ENCODE measurements around the genes SUPV3L1, HKDC1 and PPA1.

DNA sequence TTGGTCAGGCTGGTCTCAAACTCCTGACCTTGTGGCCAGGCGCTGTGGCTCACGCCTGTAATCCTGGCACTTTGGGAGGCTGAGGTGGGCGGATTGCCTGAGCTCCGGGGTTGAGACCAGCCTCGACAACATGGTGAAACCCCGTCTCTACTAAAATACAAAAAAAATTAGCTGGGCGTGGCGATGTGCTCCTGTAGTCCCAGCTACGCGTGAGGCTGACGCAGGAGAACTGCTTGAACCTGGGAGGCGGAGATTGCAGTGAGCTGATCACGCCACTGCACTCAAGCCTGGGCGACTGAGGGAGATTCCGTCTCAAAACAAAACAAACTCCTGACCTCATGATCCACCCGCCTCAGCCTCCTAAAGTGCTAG, 5.2 kb upstream of the TET1 start:
- RRBS = no CpG with 5 or more reads among the region's 16 CpGs

GRCh38 chr10:69045295-69046383, 42.3 kb upstream of the SRGN start:
- RRBS = no CpG with 5 or more reads among the region's 9 CpGs

DNA sequence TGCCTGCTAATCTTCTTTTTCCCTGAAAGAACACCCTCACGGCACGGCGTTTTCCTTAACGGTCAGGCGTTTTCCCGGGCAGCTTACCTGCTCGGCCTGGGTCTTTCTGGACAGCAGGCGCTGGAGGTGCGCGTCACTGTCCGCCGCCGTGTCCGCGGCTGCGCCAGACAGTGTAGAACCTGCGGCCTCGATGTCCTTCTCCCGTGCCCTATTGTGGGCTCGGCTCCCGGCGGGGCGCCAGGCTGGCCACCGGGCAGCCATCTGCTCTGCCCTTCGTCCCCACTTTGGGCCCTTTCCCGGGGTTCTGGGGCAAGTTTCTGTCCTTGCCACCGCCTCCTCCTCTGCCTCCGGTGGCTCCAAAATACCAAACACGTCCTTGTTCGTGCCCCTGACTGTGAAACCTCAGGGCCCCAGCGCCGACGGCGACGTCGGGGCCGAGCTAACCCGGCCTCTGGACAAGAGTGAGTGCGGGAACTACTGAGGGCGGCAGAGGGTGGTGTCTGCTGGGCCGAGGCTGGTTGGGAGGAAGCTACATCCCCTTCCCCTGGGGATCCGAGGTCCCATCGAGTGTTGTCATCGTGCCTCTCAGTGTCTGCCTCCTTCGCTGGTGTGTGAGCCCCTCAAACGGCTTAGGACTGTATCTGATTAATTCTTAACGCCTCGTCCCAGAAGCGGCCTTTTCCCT, at the start of gene SUPV3L1:
TSS of gene SUPV3L1 (plus strand) at position 133 of the 685 bp plus-strand sequence.
- RRBS = 1% methylated on average over 15 of the region's 49 CpGs

GRCh38 chr10:69219847-69220469, at the start of gene HKDC1:
Gene HKDC1, plus strand, starts transcription at chr10:69220332.
- RRBS = 62% methylated on average over 4 of the region's 9 CpGs

GRCh38 chr10:69338803-69339666, 20.4 kb downstream of the HK1 start:
- RRBS = no CpG with 5 or more reads among the region's 9 CpGs

- RRBS = no CpG with 5 or more reads among the region's 14 CpGs
These were observed 8.2 kb downstream of the TSPAN15 start for GRCh38 chr10:69459134-69460158.

DNA sequence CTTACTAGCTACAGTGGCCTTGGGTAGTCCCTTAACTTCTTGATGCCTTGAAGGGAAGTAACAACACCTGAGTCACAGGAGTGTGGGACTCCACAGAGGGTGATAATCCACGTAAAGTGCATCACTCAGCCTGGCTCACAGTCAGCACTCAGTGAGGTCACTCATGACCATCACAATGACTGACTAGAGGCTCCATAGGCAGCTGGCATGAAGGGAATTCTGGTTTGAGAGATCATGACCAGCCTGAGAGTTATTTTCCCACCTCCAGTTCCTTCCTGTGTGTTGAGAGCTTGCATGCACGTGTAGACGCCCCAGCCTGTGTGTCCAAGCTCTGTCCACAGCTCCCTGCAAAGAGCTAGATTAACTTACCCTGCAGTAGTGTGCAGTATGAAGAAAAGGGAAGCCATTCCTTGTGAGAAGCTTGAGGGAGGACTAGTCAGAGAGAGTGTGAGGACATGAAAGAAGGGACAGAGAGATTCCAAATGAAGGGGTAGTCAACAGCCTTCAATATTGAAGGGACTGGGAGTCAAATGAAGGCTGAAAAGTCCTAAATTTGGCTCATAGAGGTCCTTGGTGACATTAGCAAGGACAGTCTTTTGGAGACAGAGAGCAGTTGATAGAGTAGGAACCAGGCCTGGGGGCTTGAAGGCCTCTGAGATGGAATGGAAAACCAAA, 34.6 kb downstream of the NEUROG3 start:
- RRBS = no CpG with 5 or more reads among the region's 3 CpGs

GRCh38 chr10:69889142-69889517, 87.4 kb downstream of the COL13A1 start:
- RRBS = no CpG with 5 or more reads among the region's 6 CpGs

- RRBS = no CpG with 5 or more reads among the region's 5 CpGs
These were observed 110.0 kb downstream of the COL13A1 start for GRCh38 chr10:69911839-69912060.

DNA sequence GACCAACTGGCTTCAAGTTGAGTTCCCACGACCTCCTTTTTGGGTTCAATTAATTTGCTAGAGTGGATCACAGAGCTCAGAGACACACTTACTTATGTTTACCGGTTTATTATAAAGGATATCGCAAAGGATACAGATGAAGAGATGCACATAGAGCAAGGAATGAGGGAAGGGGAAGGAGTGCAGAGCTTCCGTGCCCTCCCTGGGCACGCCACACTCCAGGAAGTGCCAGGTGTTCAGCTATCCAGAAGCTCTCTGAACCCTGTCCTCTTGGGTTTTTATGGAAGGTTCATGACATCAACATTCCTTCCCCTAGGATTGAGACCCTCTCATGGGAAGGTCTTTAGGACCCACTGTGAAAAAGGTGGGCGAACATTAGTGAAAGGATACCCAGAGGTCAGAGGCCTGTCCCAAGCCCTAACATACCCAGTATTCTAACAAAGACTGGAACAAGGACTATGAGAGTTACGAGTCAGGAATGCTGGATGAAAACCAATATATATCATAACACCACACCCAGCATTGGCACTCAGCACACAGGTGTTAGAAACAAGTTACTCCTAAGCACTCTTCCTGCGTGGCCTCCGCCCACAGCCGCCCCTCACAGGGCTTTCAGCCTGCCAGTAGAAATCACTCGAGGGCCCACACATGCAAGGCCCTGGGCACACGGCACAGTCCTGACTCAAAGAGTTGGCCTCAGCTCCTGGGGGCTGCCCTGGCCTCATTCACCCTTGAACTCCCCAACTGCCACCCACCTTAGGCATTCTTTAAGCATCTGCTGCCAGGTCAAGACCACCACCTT, 5.5 kb upstream of the AIFM2 start:
- RRBS = no CpG with 5 or more reads among the region's 12 CpGs

DNA sequence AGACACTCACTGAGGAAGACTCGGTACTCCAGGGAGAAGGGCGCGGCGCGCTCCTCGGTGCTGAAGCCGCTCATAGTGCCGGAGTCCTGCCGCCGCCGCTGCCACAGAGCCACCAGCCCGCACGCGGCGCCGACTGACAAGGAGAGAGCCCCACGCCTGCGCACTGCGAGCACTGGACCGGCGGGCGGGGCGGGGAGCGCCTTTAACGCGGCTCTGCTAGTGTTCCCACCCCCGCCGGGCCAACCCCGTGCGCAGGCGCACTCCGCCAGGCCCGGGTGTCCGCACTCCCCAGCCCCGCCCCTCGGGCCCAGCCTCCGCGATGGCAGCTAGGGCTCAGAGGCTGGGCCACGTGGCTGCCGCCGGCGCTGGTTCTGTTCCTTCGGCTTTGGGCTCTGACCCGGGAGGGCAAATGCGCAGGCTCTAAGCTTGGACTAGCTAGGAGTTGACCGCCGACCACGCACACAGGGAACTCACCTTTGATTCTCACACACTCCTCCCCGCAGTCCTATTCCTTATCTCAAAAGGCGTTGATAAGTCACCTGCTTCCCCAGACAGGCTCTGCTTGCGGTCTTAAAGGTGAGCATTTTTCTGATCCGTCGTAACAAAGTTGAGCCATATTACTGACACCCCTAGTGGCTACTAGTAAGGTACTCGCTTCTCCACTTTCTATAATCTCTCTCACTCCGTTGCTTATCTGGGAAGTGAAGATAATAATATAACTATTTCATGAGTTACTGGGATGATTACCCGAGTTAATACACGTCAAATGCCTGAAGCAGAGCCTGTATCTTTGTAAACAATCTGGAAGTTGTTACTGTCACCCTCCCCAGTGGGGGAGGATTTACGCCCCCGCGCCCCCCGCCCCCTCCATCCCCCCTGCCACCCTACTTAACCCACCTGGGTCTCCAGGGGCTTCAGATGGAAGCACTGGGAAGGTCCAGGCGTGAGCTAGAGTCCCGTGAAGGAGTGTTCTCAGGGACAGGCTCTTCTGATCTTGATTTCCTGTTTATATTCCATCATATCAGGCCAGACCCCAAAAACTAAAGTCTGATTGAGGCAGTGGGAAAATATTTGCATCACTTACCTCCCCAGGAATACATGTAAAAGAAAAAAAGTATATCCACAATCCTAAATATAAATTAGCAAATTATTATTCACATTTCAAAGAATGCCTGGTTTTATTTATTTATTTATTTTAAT, at the start of gene PPA1:
TSS of gene PPA1 (minus strand) at position 176 of the 1,200 bp plus-strand sequence.
- RRBS = 3% methylated on average over 29 of the region's 63 CpGs

DNA sequence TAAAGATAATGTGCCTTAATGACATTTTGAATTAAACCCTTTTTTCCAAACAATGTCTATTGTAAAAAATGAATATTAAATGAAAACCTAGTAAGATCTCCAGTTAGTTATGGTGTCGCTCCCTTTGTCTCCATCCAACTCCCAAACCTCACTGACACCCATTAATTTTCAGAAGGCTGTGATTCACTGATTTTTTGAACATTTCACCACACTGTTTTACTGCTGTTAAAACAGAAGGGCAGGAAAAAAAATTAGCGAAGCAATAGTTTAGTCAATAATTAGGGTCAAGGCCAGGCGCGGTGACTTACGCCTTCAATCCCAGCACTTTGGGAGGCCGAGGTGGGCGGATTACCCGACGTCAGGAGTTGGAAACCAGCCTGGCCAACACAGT, 1.3 kb upstream of the PPA1 start:
- RRBS = no CpG with 5 or more reads among the region's 9 CpGs

DNA sequence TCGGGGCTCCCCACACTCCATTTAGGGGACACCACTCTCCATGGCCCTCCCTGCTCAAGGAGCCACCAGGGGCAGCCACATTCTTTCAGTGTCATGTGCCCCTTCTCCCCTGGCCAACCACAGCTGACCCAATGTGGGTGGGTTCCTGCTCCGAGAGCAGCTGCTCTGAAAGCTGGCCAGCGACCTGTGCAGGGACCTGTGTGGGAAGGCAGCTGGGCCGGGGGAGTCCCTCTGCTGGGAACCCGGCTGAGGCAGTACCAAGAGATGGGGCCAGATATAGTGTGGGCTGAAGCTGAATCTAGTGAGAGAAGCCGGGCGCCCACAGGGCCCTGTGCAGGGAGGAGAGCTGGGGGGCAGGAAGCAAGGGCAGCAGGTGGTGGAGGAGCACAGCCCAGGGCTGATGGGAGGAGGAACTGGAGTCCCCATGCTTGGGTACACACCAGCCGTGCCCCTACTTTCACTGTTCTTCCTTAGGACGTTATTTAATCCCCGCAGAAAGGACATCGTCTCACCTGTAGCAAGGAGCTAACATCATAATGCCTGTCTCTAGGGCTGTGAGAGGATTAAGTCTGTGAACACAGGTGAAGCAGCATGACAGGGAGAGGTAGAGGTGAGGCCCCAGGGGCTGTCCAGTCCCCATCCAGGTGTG, 40.7 kb upstream of the NPFFR1 start:
- RRBS = 83% methylated on average over 2 of the region's 11 CpGs

- RRBS = no CpG with 5 or more reads among the region's 4 CpGs
These were observed 11.4 kb downstream of the LRRC20 start for GRCh38 chr10:70371025-70371394.

DNA sequence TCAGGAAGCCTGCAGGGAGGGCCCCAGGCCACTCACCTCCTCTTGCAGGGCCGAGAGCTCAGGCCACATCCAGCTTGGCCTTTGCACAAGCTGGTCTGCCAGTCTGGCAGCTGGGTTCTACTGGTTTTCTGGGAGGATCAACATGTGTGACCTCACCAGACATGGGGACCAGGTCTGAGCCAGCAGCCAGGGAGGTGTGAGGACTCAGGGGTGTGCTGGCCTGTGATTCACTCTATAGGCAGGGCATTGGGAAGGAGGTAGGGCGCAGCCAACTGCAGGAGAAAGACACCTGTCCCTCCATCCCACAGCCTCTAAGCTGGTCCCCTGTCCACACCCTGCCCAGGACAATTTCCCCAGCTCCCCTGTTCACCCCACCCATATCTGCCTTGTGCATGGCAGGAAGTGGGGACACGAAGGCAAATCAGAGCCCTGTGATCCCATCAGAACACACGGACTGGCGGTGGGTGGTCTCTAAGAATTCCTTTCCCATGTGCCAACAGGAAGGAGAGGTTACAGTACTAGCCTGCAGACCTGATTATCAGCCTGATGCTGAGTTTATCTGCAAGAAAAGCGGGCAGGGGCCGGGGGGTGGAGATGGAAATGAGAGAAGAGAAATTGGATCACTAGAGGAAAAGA, 5.6 kb downstream of the LRRC20 start:
- RRBS = no CpG with 5 or more reads among the region's 7 CpGs

- RRBS = no CpG with 5 or more reads among the region's 5 CpGs
These were observed 42.7 kb downstream of the TBATA start for GRCh38 chr10:70742376-70743039.

DNA sequence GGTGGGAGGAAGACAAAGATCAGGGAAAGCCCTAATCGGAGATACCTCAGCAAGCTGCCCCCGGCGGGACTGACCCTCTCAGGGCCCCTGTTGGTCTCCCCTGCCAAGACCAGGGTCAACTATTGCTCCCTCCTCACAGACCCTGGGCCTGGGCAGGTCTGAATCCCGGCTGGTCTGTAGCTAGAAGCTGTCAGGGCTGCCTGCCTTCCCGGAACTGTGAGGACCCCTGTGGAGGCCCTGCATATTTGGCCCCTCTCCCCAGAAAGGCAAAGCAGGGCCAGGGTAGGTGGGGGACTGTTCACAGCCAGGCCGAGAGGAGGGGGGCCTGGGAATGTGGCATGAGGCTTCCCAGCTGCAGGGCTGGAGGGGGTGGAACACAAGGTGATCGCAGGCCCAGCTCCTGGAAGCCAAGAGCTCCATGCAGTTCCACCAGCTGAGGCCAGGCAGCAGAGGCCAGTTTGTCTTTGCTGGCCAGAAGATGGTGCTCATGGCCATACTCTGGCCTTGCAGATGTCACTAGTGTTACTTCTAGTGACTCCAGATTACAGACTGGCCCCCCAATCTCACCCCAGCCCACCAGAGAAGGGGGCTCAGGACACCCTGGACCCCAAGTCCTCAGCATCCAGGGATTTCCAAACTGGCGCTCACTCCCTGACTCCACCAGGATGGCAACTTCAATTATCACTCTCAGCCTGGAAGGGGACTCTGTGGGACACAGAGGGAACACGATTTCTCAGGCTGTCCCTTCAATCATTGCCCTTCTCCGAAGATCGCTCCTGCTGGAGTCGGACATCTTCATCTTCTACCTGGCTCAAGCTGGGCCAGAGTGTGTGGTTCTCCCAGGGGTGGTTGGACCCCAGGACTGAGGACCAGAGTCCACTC, 23.9 kb downstream of the TBATA start:
- RRBS = 100% methylated on average over 2 of the region's 12 CpGs

DNA sequence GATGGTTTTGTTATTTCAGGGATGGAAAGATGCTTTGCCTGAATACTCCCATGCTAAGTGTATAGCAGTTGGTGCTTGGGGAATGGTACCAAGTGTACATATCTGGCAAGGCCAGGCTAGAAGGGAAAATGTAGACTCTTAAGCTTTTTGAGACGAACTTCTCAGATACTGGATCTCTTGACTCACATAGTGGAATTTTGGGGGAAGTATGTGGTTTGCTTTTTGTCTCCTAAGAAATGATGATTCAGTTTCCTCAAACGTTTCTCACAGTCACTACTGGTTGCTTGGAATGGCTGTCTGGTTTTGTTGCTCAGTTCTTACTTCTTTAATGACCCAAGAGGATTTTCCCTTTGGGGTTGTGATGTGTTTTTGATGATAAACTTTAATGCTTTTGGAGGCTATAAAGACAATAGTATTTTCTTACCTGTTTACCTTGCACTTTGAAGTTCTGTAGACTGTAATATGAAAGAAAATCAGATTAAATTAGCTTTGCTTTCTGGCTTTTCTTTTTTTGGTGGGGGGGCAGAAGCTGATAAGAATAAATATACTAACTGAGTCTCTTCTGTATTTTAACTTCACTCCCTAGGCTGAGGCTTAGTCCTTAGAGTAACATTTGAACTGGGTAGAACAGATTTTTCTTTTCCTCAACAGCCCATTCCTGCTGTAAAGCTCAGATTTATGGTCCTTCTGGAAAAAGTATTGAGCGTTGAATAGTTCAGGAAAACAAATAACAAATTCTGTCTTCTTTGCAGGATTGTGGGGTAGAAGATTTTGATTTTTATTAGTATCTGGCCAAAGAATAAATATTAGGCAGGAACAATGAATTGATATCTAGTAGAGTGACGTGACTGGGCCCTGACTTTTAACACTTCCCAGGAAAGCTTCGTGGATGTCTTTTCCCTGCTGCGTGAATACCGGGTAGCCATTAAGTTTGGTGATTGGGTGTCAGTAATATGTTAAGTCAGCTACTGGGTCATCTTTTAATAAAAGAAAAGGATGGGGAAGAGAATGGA, 17.7 kb downstream of the SGPL1 start:
- RRBS = 97% methylated on average over 1 of the region's 7 CpGs

DNA sequence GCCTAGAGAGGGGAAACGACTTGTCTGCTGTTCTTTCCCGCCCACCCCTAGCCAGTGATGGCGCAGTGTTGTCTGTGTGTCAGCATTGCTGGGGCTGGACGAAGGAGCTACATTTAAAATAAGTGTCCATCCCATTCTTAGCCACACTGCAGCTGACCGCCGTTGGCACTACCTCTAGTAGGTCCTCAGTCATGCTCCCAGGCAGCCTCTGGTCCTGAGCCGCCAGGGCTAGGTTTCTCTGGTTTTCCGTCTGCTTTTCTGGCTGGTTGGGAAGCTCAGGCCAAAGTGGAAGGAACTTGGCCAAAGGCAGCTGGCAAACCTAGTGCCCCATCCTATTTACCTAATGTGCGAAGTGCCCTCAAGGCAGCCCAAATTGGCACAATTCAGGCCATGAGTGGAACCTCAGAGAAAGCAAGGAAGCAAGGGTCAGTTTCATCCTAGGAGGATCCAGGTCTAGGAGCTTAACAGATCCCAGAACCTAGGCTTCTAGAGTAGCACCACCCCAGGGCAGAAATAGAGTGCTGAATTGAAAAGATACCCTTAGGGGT, 1.8 kb downstream of the PCBD1 start:
- RRBS = no CpG with 5 or more reads among the region's 9 CpGs

GRCh38 chr10:71064544-71065010, 147.8 kb upstream of the UNC5B start:
- RRBS = no CpG with 5 or more reads among the region's 10 CpGs

Data from HL-60 (cell line).